Parietal lobe (tissue), 2 donors: ENCODE results near the gene CXCR1.

DNA sequence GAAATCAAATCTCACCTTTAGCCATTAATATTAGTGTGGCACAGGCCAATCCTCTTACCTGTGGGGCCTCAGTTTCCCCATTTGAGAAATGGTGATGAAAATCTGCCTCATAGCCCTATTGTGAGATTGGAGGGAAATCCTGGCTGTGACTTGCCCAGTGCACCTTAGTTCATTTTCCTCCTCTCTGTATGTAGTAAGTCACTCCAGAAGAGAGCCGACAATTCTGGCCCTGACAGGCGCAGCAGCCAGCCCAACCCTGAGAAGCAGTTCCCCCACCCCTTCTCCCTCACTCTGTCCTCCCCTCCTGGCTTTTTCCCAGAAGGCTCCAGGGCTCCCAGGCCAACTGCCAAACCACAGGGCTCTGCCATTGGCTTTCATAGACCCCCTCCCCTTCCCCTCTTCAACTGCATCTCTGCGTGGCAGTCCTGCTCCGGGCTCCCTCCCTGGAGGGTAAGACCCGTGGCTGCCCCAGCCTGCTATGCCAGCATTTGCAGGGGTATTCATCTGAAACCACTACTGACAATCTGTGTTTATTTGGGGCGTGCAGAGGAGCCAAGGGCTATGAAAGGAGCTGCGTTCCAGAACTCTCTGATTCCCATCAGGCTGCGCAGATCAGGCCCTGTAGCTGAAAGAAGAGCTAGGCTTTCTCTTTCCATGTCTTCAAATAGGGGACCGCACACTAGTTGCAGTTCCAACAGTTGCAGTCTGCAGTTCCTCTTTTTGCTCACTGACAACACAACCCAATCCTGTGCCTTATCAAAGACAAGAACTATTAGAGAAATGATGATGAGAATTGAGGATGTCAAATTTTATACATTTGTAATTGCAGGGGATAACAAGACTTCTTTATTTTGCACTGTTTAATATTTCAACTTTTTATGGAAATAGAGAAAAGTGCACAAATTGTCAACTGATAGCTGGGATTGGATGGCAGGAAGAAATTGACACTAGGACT, 388.6 kb upstream of the TNP1 start:
- RAMPAGE, long total RNA = no peak

DNA sequence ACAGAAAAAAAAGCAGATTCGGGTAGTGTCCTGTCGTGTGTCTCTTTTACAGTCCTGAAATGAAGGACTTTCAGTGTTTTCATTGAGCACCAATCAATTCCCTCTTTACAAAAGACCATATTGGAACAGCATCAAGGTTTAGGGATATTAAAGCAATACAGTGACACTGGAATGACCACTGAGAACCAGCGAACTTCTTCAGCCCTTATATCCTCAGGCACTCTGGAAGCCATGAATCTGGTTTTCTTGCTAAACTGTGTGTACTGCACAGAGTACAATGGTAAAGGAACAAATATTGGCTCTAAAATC, 450.3 kb upstream of the TNP1 start:
- RAMPAGE, long total RNA = no peak

DNA sequence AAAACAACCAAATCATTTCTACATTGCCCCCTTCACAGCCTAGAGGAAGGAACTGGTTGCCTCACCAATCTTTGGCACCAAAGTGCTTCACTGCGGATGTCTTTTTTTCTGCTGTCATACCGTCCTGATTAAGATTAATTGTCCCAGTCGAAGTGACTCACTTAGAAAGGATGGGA, 500.9 kb upstream of the TNP1 start:
- RAMPAGE, long total RNA = no peak

GRCh38 chr2:217434096-217434561, 568.7 kb downstream of the TNS1 start:
- RAMPAGE, long total RNA = no peak

DNA sequence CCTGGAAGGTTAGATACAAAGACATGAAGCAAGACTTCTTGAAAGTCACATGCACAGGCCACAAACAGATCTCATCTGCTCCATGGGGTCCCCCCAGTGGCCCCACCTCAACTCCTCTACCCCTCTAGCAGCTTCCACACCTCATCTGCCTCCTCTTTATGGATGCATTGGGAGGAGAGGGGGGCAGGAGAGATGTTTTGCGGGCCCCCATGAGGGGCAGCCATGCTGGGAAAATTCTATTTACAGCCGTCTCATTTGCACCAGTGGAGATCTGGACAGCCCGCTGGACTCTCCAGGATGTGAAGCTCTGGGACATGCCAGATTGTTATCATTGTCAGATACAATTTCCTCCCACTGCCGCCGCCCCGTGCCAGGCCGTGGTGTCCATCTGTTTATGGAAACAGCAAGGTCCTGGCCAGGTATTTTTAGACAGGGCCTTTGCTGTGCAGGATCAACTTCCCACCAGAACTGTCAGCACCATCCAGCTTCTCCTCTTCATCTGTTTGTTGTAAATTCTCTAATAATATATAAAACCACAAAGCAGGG, 398.4 kb downstream of the TNS1 start:
- RAMPAGE, long total RNA = no peak

- RAMPAGE, long total RNA = no peak
Measured at GRCh38 chr2:217681826-217682112, 321.0 kb downstream of the TNS1 start.

DNA sequence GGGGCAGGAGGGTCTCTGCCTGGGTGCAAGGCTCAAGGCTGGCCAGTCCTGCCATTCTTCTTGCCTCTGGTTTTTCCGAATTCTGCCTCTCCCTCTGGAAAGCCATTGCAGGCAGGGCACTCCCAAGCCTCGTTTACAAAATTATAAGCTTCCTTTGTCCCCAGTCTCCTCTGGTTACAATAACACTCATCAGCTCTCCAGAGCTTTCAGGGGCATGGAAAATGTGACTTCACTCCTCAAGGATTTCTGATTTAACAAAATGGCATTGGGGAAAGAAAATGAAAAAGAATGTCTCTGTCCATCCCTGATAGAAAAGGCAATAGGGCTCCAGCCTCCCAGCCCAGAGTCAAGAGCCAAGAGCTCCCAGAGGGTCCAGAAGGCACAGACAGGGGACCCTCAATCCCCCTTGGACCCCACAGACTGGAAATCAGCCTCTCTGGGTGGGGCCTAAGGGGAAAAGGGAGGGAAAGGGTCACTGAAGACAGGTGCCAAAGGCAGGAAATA, 249.0 kb downstream of the TNS1 start:
- RAMPAGE, long total RNA = no peak

DNA sequence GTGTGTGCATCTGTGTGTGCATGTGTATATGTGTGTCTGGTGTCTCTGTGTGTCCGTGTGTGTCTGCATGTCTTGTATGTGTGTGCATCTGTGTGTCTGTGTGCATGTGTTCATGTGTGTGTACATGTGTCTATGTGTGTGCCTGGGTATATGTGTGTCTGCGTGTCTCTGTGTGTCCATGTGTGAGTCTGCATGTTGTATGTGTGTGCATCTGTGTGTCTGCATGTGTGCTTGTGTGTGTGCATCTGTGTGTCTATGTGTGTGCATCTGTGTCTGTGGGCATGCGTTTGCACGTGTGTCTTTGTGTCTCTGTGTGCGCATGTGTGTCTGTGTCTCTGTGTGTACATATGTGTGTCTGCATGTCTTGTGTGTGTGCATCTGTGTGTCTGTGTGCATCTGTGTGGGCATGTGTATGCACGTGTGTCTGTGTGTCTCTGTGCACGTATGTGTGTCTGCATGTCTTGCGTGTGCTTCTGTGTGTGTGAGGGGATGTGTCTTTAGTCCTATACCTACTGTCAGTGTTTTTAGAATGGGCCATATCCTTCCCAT, 207.7 kb downstream of the TNS1 start:
- RAMPAGE, long total RNA = no peak

GRCh38 chr2:217801035-217801672, 201.6 kb downstream of the TNS1 start:
- RAMPAGE, long total RNA = no peak

- RAMPAGE, long total RNA = no peak
Measured at GRCh38 chr2:217827254-217828323, 175.2 kb downstream of the TNS1 start.

GRCh38 chr2:217829343-217829542, 173.6 kb downstream of the TNS1 start:
- RAMPAGE, long total RNA = no peak

- RAMPAGE, long total RNA = no peak
Measured at GRCh38 chr2:217833916-217834712, 168.7 kb downstream of the TNS1 start.

GRCh38 chr2:217902460-217903391, 100.1 kb downstream of the TNS1 start:
- RAMPAGE, long total RNA = no peak

GRCh38 chr2:217905280-217906370, 97.2 kb downstream of the TNS1 start:
- RAMPAGE, long total RNA = no peak

- RAMPAGE, long total RNA = no peak
Measured at GRCh38 chr2:217920858-217921817, 81.7 kb downstream of the TNS1 start.

GRCh38 chr2:217994675-217995440, 7.9 kb downstream of the TNS1 start:
- RAMPAGE, long total RNA = no peak

- RAMPAGE, long total RNA = no peak
Measured at GRCh38 chr2:218166693-218167279, at the start of gene CXCR1. Gene CXCR1, minus strand, starts transcription at chr2:218166962.

- RAMPAGE, long total RNA = no peak
Measured at GRCh38 chr2:218246161-218246360, 14.8 kb upstream of the GPBAR1 start.

DNA sequence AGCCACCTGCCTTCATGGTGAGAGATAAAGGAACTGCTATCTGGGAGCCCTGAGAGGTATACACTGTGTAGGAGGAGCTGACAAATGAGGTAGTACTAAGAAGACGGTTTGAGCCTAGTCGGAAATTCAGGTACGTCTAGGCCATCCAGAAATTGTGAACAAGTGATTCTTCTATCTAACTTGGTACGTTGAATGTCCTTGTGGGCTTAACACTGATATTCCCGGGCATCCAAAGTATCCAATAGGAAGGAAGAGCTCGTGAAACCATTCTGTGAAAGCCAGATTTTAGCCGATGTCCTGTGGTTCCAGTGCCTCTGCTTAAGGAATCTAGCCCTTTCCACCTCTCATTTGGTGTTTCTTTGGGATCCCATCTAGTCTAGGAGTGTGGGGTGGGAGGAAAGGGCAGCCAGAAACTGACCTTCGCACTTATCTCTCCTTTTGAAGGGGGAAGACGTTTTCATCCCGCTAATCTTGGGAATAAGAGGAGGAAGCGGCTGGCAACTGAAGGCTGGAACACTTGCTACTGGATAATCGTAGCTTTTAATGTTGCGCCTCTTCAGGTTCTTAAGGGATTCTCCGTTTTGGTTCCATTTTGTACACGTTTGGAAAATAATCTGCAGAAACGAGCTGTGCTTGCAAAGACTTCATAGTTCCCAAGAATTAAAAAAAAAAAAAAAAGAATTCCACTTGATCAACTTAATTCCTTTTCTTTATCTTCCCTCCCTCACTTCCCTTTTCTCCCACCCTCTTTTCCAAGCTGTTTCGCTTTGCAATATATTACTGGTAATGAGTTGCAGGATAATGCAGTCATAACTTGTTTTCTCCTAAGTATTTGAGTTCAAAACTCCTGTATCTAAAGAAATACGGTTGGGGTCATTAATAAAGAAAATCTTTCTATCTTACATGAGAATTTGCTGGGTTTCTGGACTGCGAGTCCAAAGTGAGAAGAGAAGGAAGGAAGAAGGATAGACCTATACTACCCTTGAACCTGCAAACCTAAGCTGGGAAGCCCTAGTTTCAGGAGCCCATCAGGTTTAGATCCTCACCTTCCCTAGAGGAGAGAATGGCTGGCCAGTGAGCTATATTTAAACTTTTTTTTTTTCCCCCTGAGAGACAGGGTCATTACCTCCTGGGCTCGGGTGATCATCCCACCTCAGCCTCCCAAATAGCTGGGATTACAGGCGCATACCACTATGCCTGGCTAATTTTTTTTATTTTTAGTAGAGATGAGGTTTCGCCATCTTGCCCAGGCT, 6.9 kb upstream of the GPBAR1 start:
- RAMPAGE, long total RNA = no peak

DNA sequence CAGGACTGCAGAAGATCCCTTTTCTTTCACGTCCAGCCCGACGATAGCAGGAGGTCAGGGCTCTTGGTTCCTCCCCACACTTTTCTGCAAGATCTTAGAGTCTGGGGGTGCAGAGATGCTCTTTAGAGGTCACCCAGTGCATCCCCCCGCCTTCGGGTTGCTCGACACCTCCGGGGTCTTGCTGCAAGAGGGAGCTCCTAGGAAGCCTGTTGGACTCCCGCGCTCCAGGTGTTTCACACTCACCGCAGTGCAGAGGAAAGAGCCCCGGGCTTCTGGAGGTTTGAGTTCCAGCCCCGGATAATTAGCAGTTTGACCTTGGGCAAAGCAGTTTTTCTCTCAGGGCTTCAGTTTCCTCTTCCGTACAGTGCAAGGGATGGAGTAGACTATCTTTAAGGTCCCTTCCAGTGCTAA, 314 bp downstream of the PNKD start:
- RAMPAGE, long total RNA = no peak